Sigmoid colon (tissue), 4 donors: ENCODE results near the genes CAVIN2 and TMEFF2.

DNA sequence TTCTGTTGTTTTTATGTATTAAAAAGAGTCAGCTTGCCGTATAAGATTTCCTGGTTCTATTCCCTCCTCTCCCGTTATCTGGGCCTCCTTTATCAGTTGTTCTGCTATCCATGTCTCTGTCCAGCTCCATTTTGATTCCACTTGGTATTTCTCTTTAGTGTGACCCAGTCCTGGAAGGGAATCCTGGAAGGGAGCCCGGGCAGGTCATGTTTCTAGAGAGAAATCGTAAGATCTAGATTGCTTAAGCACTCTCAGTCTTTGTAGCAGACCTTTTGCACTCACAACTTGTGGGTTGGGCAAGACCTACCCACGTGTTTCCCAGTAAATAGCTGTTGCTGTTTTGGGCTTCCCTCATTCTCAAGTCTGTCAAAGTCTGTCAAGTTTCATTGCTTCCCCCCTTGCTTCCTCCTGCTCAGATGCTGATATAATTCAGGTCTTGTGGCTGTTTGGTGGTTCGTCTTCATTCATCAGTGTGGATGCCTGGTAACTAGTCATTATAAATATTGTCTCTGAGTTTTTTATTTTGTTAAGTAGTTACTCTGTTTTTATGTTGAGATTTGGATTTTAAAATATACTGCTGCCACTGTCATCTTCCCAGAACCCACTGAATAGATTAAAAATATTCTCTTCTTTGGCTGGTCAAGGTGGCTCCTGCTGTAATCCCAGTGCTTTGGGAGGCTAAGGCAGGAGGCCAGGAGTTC is 17.4 kb upstream of the NEMP2 start:
- PRO-cap = no peak
- RAMPAGE, long total RNA, 4 experiments = no peak in any of the 4 experiments

GRCh38 chr2:190650064-190650524 is 1.2 kb downstream of the NAB1 start:
- PRO-cap = no peak
- RAMPAGE, long total RNA, 4 experiments = start-site peak on the plus strand in 1 of 4 experiments, at chr2:190650136-190650330 at its widest, 8 reads per replicate

GRCh38 chr2:190655453-190656124 is 6.7 kb downstream of the NAB1 start:
- PRO-cap = no peak
- RAMPAGE, long total RNA, 4 experiments = no peak in any of the 4 experiments

DNA sequence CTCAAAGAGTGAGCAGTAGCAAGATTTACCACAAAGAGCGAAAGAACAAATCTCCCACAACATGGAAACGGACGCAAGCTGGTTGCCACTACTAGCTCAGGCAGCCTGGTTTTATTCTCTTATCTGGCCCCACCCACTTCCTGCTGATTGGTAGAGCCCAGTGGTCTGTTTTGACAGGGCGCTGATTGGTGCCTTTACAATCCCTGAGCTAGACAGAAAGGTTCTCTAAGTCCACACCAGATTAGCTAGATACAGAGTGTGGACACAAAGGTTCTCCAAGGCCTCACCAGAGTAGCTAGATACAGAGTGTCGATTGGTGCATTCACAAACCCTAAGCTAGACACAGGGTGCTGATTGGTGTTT is 111.5 kb downstream of the NAB1 start:
- PRO-cap = no peak
- RAMPAGE, long total RNA, 4 experiments = no peak in any of the 4 experiments

DNA sequence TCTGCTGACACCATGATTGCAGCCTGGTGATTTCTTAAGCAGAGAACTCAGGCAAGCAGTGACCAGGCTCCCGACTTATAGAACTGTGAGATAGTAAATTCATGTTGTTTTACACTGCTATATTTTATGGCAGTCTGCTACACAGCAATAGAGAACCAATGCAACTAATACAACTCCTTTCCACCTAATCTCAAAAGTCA is 95.4 kb upstream of the GLS start:
- PRO-cap = no peak
- RAMPAGE, long total RNA, 4 experiments = no peak in any of the 4 experiments

DNA sequence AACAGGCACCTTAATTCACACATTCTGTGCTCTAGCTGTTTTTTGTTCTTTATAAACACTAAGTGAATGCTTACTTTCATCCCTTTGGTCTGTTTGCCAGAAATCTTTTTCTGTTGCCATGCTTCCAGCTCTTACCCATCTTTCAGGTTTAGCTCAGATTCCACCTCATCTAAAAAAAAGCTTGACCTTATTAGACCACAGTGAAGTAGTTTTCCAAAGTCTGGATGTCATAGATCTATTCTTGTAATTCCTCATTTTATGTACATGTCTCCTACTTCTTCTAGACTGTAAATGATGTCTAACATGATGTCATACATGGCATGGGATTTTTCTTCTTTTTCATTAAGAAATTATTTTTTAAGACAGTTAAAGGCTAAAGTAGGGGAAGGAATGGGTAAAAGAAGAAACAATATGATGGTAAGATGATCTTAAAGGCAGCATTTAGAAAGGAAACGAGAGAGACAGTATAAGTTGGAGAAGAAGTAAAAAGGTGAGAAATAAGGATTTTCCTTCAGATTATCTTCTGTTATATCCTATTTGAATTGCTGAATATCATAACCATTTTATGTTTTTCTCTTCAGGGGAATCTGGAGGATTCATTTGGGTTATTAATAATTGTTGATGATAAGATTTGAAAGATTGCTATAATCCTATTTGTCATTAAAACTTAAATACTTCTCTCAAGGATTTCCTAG is 11.3 kb downstream of the GLS start:
- PRO-cap = no peak
- RAMPAGE, long total RNA, 4 experiments = no peak in any of the 4 experiments

GRCh38 chr2:190963906-190964728 is 49.9 kb downstream of the STAT1 start:
- PRO-cap = no peak
- RAMPAGE, long total RNA, 4 experiments = no peak in any of the 4 experiments

DNA sequence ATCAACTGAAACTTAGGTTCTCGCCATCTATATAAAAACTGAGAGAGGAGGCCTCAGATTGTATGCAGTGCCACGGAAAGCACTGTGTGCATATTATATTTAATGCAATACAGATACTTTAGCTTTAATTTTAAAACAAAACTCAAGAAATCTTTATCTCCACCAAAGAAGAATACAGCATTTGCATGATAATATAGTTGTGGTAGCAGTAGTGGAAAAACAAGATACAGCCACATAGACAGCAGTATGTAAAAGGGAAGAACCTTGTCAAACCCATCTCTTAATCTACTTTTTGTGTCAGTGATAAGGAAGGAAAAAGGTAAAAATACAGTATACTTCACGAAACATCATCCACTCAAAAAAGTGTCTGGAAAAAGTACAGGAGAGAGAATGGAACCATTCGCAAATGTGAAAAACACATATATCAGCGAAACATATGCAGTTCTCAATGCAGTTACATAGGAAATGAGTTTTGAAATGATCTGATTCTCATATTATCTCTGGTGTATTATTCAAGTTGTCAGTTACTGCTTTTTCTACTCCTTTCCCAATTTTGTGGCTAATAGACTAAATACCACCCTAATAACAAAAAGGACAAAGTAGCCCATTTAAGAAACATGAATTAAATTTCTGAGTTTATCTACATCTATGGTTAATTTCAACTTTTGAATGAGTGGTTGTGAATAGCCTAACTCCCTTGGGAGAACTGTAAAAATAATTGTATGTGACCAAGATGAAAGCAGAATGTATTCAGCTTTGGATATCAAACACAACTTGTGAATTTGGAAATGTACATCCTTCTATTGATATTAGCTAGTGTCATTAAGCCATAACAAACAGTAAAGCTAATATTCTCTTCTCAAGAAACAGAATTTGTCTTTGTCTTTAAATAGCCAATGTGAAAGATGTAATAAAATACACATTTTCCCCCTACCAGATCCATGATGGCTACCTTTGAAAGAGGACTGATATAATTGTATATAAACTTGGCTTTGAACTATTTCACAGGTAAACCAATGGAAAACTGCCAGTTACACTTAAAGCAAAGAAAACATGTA is 44.4 kb downstream of the STAT1 start:
- PRO-cap = no peak
- RAMPAGE, long total RNA, 4 experiments = no peak in any of the 4 experiments

GRCh38 chr2:191232661-191233095 is 12.5 kb upstream of the MYO1B start:
- PRO-cap = no peak
- RAMPAGE, long total RNA, 4 experiments = no peak in any of the 4 experiments

GRCh38 chr2:191249240-191250056 is 4.2 kb downstream of the MYO1B start:
- PRO-cap = no peak
- RAMPAGE, long total RNA, 4 experiments = no peak in any of the 4 experiments

DNA sequence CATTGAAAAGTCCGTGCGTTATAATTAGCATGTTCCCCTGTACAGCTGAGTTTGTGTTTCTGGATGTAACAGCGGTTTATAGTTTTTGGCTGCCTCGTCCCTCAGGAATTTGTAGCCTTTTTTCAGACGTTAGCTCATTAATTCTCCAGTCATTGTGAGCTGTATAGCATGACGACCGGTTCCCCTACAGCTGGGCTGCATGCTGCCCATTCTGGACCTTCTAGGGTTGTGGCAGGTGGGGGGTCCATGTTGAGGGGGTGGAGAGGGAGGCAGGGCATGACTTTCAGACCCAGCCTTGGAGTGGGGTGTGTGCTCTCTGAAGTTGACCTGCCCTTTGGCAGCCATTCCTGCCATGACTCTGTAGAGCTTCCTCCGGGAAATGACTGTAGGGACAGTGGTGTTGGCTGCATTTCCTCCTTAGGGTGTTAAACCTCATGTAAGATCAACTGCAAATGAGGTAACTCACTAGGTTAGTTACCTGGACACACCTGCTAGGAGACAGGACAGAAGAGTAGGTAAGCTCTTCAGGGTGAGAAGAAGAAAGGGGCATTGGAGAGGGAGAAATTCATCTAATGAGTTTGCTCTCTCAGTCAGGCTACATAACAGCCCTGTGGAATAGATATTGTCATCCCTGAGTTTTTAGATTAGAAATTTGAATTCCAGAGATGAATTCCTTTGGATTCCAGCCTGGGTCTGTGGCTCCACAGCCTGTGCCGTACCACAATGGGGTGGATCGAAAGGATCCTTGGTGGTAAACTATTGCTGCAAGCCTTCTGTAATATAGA is 20.7 kb downstream of the MYO1B start:
- PRO-cap = no peak
- RAMPAGE, long total RNA, 4 experiments = no peak in any of the 4 experiments

DNA sequence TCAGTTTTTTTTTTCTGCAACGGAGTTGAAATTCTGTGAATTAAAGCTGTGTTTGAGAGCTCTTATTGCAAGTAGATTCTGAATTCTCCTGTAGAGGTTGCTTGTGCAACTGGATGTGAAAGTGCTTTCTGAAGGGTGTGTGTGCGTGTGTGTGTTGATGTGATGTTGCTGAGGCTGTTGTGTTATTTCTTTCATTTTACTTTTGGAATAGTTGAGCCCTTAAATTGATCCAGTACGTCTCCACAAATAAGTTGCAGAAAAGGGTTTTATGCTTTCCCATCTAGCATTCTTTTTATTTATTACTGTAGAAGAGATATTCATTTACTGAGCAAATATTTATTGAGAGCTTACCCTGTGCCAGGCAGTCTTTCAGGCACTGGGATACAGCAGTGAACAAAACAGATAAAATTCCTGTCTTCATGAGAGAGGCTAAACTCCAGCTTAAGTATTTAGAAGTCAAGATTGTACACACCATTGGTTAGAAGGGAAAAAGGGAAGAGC is 58.0 kb downstream of the MYO1B start:
- PRO-cap = no peak
- RAMPAGE, long total RNA, 4 experiments = no peak in any of the 4 experiments

- PRO-cap = no peak
- RAMPAGE, long total RNA, 4 experiments = no peak in any of the 4 experiments
Measured at GRCh38 chr2:191361775-191362761, 116.9 kb downstream of the MYO1B start.

DNA sequence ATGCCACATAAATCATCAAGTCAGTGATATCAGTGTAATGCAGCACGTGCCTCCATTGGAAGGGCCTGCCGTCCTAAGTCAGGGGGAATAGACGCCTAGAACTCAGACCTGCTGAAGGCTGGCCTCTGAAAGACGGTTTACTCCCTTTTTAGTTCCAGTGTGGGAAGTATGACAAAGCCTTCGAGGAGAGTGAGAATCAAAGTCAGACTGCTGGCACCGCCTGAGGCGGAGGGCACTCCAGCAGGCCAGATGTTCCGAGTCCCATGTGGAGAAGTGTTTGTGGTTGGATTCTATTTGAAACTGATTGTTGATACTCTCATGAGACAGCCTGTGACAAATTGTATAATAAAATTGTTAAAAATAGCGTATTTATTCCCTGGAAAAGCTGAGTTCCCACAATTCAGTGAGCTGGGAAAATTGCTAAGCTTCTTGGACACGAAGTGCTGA is 196.6 kb downstream of the MYO1B start:
- PRO-cap = no peak
- RAMPAGE, long total RNA, 4 experiments = no peak in any of the 4 experiments

DNA sequence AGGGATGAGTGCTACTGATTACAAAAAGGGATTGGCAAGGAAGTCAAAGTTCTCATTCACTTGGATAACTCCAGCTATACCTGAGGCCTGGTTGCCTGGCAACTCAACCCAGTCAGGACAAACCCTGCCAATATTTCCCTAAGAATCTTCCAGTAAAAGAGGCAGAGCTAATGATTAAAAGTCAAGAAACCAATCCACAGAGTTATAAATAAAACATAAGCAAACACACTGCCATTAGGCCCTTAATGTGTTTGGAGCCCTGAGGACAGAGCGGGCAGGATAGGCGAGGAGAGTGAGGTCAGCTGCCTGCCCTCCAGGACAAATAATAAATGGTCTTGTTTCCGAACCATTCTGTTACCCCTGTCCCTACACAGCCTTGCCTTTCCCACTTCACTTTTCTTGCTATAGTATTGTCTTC is 215.5 kb upstream of the NABP1 start:
- PRO-cap = no peak
- RAMPAGE, long total RNA, 4 experiments = no peak in any of the 4 experiments

DNA sequence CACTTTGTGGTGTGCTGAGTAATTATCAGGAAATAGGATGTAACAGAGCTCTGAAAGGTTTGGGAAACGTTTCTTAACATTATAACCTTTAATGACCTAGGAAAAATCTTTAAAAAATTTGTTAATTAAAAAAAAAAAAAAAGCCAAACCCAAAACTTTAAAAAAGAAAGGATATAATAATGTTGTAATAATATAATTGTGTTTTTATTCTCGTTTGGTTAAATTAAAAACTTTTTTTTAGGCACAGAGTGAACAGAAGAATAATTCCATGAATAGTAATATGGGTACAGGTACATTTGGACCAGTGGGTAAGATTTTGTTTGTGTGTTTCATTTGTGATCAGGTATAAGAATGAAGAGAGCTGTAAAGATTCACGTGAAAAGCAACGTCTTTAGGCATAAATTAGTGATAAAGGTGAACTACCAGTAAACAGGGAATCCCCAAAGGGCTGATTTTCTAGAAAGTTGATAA is 6.1 kb downstream of the NABP1 start:
- PRO-cap = no peak
- RAMPAGE, long total RNA, 4 experiments = no peak in any of the 4 experiments

DNA sequence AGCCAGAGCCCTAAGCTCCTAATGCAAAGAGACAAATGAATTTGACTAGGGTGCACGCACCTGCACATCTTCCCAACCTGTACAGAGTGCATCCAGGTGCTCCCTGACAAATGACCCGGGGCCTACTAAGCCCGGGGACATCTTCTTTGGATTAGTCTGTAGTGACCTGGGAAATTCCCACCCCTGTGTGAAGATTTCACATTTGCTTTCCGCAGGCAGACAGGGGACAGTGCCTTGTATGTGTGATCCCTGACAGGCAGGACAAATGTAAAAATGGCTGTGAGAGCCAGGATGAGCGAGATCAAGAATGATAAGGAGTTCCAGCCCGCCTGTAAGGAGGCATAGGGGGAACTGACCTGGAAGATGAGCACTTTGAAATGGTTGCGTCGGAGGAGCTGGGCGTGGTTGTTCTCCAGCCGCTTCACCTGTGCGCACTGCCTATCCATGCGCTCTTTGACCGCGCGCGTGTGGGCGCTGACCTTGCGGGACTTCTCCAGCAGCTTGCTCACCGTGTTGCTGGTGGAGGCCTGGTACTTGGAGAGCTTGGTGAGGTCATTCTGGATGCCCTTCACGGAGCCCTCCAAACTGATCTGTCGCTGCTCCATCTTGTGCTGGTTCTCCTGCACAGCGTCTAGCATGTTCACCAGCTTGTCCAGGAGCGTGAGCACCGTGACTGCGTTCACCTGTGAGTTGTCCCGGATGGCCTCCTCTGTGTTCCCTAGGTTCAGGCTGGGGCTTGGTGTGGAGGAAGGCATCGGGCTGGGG is 619 bp downstream of the CAVIN2 start:
- PRO-cap = no peak
- RAMPAGE, long total RNA, 4 experiments = start-site peak on the plus strand in 2 of 4 experiments, centred at positions 441 to 442 of the sequence, 41 to 66 reads per replicate

- PRO-cap = no peak
- RAMPAGE, long total RNA, 4 experiments = start-site peak on the minus strand in 4 of 4 experiments, at chr2:191846953-191847289 at its widest, 146 to 2,442 reads per replicate
Measured at GRCh38 chr2:191846852-191847603, at the start of gene CAVIN2. Gene CAVIN2 (minus strand): TSS chr2:191847088.

- PRO-cap = no peak
- RAMPAGE, long total RNA, 4 experiments = start-site peak on the minus strand in 1 of 4 experiments, at chr2:192194919-192194933 at its widest, 19 reads per replicate
Measured at GRCh38 chr2:192194813-192195965, at the start of gene TMEFF2. Gene TMEFF2 (minus strand): TSS chr2:192194933.

DNA sequence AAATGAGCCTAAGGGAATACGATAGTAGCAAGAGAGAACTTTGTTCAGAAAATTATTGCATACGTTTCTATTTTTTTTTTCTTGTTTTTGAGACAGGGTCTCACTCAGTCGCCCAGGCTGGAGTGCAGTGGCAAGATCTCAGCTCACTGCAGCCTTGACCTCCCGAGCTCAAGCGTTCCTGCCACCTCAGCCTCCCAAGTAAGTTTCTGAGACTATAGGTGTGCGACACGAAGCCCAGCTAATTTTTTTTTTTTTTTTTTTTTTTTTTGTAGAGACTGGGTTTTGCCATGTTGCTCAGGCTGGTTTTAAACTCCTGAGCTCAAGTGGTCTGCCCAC is 96.6 kb upstream of the SLC39A10 start:
- PRO-cap = no peak
- RAMPAGE, long total RNA, 4 experiments = no peak in any of the 4 experiments